Diencephalon (tissue), 2 donors: Measurements from ENCODE around the genes RAB5IF and RBL1.

DNA sequence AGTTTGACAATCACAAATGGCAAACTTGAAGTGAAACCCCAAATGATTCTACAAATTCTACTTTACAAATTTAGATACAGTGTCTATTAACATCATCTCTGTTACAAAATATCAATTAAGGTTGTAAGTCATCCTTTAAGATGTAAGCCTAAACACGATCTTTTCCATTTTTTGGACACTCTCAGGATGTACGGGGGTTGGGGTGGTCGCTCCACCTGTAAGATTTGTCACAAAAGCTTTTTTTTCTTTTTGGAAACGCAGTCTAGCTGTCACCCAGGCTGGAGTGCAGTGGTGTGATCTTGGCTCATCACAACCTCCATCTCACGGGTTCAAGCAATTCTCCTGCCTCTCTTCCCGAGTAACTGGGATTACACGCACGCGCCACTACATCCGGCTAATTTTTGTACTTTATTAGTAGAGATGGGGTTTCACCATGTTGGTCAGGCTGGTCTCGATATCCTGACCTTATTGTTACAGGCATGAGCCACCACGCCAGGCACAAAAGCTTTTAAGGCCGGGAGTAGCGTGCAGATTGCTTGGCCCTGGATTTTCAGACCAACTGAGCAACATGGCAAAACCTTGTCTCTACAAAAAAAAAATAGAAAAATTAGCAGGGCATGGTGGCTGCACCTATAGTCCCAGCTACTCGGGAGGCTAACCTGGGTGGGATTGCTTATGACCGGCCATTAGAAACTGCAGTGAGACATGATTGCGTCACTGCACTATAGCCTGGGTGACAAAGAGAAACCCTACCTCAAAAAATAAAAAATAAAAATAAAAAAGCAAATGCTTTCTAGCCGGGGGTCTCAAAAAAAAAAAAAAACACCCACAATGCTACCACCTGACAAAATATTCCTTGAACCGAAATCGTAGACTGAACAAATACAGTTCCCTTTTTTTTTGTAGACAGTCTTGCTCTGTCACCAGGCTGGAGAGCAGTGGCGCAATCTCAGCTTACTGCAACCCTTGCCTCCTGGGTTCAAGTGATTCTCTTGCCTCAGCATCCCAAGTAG, 15.2 kb downstream of the RBM39 start:
- RAMPAGE, long total RNA: no peak

DNA sequence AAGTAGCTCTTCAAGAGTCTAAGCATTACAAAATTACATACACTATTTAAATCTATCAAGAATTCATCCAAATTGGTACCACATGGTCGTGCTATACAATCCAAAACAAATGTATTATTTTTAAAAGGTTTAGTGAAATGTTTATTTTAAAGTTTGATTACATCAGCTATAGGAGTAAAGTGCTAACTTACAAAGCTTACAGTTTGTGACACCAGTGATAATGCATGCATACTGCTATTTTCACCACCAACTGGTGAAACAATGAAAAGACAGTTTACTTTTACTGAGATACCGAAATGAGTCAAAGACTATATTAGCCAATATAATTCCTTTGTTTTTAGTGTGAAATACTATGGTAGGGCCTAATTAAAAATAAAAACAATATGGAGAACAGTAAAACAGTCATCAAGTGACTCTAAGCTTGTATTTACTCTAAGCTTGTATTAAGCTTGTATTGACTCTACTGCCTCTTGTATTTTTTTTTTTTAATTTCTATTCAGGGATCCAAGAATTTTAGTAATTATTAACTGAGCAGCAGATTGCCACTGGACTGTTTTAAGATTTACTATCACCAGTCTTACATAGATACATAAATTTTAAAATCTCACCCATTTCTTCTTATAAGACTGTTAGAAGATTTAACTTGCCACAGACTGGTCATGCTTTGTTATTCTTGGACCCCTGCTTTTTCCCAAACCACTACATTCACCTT, 2.2 kb downstream of the RBM39 start:
- RAMPAGE, long total RNA: no peak

- RAMPAGE, long total RNA: no peak
Observed at GRCh38 chr20:35951319-35951733, 3.0 kb downstream of the SCAND1 start.

- RAMPAGE, long total RNA: no peak
Observed at GRCh38 chr20:36093113-36094110, 61.1 kb upstream of the EPB41L1 start.

DNA sequence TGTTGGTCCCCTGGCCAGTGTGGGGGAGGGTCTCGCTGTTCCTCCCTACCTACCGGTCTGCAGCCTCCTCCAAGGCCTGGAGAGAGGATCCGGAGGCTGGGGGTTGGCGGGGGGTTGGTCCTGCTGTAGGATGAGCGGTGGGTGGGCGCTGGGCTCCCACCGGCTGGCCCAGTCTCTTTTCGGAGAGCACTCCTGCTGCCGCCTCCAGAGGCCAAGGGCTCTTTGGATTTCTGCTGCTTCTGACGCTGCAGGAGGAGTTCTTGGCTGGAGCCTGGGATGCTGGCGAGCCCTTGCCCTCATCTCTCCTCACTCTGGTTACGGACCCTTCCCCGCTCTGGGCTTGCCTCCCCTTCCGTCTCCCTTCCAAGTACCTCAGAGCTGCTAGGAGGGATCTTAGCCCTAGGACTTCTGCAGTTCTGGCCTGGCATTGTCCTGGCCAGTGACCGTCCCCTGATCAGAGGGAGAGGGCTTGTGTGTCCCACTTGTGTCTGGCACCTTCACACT, 522 bp downstream of the EPB41L1 start:
- RAMPAGE, long total RNA: no peak

DNA sequence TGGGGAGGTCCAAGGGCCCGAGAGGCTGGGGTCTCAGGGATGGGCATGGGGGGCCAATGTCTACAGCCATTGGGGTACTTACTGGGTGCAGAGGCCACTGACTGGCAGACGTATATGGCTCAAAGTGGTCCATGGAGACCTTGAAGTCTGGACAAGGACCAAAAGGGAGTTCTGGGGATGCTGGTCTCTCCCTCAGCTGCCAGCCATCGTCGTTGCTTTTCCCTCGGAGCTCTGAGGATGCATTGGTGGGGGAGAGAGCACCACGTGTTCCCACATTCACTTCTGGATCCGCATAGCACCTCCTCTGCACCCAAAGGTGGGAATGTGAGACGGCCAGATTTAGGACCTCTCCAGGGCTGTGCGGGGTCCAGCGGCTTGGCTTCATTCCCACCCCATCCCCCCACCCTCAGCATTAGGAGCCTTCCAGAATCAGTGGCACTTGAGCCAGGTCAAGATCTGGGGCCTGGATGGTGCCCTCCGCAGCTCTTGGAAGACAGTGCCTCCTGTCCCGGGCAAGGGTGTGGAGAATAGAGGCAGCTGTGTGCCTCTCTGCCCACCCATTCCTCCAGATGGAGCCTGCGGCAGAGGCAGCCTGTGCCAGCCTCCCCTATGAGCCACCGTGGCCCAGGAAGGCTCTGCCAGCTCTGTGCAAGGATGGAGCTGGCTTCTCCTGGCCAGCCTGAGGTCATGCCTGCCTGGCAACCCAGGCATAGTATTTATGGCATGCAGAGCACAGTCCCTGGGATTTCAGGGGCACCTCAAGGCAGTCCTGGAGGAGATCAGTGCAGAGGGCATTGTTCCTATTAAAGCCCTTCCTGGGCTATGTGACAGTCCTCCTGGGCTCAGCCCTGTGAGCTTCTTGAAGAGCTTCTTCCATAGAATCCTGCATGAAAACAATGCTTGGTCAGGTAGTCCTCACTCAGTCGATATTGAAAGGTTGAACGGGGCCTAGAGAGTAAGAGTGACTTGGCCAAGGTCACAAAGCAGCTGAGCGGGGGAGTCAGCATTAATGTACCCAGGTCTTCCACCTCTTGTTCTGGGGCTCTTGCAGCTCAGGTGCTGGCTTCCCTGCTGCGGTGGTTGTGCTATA, 1.3 kb downstream of the EPB41L1 start:
- RAMPAGE, long total RNA: no peak

DNA sequence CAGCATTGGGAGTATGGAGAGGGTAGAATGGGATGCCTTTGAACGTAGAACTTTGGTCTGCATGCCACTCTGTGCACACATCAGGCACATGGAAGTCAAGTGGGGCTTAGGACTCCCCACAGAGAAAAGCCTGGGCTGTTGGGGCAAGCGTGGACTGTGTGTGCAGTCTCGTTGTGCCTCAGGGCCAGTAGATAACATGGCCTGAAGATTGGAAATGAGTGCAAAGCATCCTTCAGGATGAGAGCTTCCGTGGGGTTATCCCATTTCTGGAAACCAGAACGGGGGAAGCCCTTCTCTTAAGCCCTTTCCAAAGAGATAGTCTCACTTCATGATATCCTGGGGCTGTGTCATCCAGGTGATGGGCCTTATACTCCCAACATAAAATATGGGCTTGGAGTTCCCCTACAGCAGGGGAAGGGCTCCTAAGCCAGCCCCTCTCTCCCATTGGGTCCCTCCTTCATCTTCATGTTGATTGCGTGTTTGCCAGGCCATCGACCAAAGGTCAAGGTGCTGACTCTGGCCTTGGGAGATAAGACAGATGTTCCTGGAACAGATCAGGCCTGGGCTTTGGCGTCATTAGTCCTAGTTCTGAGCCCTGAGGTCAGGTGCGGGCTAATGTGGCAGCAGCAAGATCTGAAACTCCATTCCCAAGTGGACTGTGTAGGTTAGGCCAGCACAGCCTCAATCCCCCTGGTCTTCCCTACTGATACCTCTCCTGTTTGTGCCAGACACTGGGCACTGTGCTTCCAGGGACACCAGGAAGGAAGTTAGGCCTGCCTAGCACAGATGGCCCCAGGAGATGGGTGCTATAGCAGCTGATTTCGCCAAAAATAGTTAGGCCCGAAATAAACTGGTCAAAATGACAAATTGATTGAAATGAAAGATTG, 28.5 kb downstream of the EPB41L1 start:
- RAMPAGE, long total RNA: no peak

- RAMPAGE, long total RNA: no peak
Observed at GRCh38 chr20:36222255-36222454, 14.1 kb upstream of the AAR2 start.

DNA sequence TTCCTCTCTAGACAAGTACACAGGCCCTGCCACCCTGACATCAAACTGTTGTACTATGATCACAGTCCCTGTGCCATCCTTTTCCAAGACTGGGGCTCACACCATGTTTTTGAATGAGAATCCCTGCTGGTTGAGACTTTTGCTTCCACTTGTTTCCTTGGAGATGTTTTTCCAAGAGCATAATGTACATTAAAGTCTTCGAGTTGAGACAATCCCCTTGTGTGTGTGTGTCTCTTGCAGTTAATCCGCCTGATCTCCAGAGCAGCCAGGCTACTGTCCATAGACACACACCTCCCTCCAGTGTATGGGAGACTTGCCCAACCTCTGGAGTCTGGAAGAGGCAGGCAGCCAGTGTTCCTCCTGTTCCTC, 20.4 kb downstream of the AAR2 start:
- RAMPAGE, long total RNA: no peak

DNA sequence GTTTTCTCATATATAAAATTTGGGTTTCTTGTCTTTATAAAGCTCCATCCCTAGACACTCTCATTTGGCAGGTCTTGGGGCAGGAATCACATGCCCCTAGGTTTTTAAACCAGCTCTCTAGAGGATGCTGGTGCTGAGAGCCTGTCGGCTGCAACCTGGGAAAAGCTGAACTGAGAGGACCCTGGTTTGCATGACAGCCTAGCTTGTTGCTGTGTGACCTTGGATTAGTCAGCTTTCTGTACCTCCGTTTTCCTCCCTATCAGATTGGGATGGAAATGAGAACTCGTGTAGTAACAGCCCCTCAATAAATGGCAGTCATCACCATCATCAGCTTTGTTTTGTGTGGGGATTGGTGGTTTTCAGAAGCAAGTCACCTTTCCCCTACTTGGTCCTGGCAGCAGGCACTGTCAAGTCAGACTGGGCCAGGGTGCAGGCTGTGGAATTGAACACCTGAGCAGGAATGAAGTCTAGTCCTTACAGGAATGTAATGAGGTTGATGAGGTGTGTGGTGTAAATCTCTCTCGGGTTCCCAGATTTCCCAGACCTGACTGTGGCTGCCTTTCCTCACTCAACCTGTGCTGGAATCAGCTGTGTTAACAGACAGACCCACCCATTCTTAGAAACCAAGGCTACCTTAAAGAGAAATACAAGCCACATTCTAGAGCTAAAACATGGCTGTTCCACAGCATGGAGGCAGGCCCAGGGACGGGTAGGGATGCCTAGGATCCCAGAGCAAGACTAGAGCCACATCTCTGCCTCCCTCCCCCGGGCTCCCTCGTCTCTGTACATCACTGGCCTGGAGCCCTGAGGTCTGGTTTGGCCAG, 75.1 kb upstream of the MYL9 start:
- RAMPAGE, long total RNA: no peak

DNA sequence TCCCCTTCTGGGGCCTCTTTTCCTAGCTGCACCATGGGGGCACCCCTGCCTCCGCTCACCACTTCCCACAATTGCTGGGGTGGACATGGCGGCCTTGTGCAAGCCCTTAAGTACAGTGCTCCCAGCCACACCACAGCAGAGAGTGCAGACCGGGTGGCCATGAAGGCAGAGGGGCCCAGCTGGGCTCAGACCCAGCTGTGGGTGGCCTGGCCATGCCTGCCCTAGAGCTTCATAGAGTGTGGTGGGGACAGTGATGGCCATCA, 1.3 kb downstream of the MYL9 start:
- RAMPAGE, long total RNA: no peak

DNA sequence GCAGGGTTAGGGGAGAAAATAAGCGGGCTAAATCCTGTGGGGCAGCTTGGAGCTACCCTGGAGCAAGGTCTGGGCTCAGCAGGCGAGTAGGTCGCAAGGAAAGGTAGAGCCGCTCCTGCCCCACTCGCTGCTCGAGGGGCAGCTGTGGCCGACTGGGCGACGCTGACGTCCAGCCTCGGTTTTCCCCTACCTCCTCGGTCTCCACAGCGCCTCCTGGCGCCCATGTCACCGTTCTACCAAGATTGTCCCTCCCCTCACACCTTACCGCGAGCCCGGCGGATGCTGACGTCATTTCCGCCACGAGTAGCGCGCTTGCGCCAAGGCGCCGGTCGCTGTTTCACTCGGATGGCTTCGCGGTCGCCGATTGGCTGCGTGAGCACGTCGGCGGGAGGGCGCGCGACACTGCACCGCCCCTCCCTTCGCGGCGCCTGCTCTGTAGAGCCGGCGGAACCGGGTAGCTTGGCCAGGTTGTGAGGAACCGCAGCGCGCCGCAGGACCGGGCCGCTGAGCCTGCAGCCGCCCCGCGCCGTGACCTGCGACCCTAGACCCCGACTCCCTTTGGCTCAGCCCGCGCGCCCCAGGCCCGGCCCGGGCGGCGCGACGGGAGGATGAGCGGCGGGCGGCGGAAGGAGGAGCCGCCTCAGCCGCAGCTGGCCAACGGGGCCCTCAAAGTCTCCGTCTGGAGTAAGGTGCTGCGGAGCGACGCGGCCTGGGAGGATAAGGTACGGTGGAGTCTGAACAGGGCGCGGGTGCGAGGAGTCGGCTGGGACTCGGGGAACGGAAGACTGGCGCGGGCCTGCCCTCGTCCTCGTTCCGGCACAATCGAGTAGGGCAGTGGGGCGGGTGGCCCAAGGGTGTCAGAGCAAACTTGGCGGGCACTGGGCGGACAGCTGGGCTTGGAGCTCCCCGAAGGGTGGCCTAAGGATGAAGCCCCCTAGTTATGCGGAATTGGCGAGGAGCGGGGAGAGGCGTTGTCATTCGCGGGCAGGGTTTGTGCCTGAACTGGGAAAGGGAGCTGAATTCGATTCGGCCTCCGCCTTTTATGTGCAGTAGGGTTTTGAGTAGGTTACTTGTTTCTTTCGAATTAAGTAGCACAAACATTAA, at the start of gene RAB5IF:
RAB5IF (plus strand) TSS at position 436 of the 1,104 bp plus-strand sequence.
- RAMPAGE, long total RNA: no peak

- RAMPAGE, long total RNA: no peak
Observed at GRCh38 chr20:36630018-36630621, 15.9 kb downstream of the SLA2 start.

- RAMPAGE, long total RNA: no peak
Observed at GRCh38 chr20:36645448-36645730, 607 bp downstream of the SLA2 start.

- RAMPAGE, long total RNA: no peak
Observed at GRCh38 chr20:36651652-36652273, 5.8 kb upstream of the SLA2 start.

GRCh38 chr20:36676756-36677092, 30.7 kb upstream of the SLA2 start:
- RAMPAGE, long total RNA: no peak

DNA sequence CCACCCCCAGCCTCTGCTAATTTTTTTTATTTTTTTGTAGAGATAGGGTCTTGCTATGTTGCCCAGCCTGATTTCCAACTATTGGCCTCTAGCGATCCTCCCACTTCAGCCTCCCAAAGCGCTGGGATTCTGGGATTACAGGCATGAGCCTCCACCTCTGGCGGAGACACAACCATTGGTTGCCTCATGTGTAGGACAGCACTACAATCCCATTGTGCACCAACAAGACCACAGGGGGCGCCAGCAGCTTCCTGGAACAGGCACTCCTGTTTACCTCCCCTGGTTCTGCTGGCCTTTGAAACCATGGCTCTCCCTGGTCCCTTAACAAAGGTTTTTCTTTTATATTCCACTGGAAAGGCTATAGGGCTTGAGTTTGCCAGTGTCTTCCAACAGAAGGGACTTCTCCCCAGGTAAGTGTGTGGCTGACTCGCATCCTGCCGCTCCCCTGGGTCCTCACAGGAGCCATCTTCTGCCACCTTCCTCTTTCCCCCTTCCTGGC, 26.7 kb downstream of the SOGA1 start:
- RAMPAGE, long total RNA: no peak

DNA sequence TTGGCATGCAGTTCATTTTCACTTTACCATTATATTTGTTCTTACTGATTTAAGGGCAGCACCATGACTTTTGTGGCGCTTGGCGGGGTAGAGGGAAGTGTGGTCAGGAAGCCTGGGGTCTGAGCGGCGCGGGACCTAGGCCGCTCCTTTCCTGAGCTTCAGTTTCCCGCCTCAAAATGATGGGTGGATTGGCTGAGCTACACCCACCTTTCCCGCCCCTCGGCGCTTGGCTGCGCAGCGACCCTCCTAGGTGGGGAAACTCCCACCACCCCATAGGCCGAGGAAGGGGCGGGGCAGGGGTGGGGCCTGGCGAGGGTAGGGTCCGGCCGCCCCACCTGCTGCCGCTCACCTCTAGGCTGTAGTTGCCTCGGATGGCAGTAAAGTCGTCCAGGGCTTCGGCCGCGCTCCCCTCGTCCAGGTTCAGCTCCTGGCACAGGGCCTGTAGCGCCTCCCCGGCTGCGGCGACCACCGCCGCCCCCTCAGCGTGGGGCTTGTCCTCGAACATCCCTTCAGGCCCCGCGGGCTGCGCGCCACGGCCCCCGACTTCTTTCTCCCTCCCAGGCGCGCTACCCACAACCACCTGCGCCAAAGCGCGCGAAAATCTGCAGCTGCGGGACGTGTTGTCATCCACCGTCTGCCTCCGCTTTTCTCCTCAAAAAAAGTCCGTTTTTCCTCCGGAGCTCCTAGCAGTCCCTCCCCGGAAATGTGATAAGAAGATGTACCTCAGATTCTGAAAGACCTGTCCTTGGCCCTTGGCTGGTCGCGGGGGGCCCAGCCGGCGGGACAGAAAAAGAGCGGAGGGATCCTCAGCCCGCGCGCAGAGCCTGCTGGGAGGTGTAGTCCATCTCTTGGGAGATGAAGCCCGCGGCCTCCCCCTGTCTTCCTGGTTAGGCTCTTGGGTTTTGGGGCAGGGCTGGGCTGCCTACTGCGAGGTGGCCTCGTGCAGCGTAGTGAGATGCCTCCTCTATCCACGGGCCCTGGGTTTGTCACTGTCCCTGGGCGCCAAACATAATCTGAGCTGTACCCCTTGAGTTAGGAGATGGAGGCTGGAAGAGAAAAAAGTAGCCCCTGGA, at the start of gene RBL1:
RBL1 (minus strand) TSS at position 574 of the 1,073 bp plus-strand sequence.
- RAMPAGE, long total RNA: start-site peak on the minus strand centred at position 554 of the sequence, 86 bp wide, 160 and 158 reads in 2 replicates

- RAMPAGE, long total RNA: no peak
Observed at GRCh38 chr20:37243228-37243889, 18.3 kb downstream of the GHRH start.

GRCh38 chr20:37300951-37302093, 11.9 kb downstream of the MANBAL start:
- RAMPAGE, long total RNA: no peak